Cardiac atrium fibroblast (primary cell): ENCODE results near the genes TTF1, TSC1 and GTF3C5.

DNA sequence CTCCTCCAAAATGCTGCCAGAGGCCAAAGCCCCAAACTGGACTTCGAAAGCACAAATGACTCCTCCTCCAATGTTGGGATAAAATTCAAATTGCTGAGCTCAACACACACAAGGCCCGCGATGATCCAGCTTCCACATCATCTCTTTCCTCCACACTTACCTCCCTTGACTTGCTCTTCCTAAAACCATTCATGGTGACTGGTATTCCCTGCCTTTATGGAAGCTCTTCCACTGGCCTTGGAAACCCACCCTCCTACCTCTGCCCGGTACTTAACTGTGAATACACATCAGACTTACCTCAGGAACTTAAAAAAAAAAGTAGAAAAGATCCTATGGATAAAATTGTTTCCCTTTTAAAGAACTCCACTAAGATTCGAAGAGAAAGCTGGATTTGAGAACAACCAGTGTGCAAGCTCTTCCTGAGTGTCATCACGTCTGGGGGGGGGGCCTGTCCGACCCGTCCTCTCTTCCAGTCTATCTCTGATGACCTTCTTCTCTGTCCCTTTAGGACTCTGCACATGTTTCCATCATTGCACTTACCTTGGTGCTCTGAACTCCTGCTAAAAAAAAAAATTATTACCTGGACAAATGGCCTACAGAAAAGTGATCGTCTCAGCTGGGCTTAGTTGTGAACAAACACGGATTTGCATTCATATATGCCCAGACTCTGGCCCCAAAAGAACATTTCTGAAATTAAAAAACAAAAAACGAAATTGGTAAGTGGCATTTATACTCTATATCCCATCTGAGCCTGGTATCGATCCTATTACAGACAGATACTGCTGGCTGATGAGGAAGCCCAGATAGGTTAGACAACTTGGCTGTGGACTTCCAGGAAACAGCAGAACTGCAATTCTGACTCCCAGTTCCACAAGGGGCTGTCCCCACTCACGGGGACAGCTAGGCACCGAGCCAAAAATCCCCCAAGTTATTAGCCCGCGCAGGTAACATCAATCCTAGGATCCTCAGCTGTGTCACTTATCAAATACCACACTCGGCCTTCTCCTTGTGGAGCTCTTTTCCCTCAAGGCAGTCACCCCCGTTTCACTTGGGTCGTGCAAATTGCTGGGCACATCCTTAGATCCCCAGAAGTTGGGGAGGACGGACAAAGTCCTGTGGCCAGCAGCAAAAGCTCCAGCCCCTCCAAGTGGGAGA lies 1.3 kb downstream of the SETX start:
- RAMPAGE, long total RNA = no peak

GRCh38 chr9:132406652-132407192 lies at the start of gene TTF1:
TTF1 (minus strand) TSS chr9:132406840.
- RAMPAGE, long total RNA = start-site peak on the minus strand at chr9:132406815-132406840, 77 and 25 reads in 2 replicates

GRCh38 chr9:132548282-132548812 lies 34.1 kb upstream of the BARHL1 start:
- RAMPAGE, long total RNA = no peak

DNA sequence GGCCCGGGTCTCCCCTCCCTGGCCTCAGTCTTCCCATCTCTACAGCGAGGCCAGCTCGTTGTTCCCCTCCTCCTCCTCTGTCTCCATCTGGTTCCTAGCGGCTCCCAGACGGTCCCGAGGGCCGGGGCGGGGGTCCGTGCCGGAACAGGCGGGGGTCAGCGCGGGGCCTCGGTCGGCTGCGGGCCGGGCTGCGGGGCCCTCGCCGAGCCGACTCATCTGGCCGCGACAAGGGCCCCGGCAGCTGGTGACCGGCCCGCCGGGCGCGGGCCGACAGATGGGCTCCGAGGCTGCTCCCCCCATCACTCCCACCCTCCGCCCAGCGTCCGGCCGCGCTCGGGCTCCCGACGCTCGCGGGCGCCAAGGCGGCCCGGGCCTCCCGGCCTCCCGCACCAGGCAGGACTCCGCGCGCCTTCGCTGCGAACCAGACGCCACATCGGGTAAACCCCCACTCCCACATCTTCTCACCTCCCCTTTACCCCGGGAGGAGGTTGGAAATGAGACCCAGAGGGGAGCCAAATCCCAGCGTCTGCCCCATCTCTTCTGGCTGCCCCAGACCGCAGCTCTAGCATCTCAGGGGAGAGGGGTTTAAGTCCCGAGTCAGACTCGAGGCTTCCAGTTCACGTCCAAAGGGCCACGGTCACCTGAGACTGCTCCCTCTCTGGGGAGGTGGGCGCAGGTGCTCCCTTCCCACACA lies 8.2 kb downstream of the BARHL1 start:
- RAMPAGE, long total RNA = no peak

- RAMPAGE, long total RNA = no peak
Observed at GRCh38 chr9:132594279-132595175, 12.1 kb downstream of the BARHL1 start.

- RAMPAGE, long total RNA = no peak
Observed at GRCh38 chr9:132769354-132769946, 99.2 kb downstream of the GTF3C4 start.

- RAMPAGE, long total RNA = start-site peak on the minus strand at chr9:132944603-132944634, 57 and 25 reads in 2 replicates
Observed at GRCh38 chr9:132944406-132945223, at the start of gene TSC1. TSC1 (minus strand) TSS chr9:132944616.

DNA sequence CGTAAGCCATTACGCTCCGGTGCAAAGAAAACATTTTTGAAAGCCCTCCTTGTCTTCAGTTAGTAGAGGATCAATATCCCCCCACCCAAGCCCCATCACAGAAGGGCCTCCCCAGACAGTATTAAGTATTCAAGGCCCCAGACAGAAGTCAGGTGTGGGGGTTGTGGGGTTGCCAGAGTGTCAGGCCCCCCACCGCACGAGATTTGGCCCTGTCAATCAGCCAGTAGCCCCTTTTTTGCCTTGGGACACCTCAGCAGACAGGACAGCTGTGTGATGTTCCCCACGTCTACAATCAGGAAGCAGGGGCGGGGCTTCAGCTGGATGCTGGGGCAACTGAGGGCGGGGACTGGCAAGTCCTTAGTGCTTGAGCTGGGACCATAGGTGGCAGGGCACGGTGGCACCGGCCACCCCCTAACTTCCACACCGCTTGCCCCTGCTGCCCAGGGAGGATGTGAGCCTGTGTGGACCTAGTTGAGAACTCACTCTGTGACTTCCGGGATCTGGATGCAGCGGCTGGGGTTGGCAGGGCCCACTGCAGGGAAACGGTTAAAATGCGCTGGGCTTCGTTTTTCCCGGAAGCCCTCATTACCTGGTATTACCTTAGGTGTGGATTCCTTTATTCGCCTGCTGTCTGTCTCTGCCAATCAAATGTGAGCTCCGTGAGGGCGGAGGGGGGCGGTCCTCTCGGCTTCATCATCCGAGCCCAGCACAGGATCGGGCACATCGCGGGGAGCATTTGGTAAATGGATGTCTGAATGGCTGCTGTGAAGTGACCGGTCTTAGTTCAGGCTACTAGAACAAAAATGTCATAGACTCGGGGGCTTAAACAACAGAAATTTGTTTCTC lies 7.6 kb upstream of the GTF3C5 start:
- RAMPAGE, long total RNA = no peak

DNA sequence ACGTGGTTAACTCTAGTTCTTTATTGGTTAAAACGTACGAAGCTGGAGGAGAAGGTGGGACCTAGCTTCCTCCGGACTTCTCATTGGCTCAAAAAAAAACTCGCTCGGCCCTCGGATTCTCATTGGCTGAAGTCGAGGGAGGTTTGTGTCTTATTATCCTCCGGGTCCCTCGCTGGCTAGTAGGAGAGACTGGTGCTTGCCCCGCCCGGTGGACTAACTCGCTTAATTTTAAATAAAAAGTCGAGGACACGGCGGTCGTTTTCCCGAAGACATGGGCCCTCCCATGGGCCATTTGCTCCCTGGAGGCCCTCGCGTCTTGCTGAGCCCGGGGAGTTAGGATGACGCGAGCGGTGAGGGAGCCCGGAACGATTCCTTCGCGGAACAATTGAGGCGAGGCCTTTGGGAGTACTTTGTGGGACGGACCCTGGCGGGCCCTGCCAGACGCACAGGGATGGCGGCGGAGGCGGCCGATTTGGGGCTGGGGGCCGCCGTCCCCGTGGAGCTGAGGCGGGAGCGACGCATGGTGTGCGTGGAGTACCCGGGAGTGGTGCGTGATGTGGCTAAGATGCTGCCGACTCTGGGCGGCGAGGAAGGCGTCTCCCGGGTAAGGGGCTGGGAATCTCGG lies at the start of gene GTF3C5:
Gene GTF3C5, plus strand, starts transcription at position 437 of the 625 bp plus-strand sequence.
- RAMPAGE, long total RNA = no peak

- RAMPAGE, long total RNA = no peak
Observed at GRCh38 chr9:133031596-133032136, 869 bp downstream of the GTF3C5 start.

GRCh38 chr9:133103141-133103900 lies 17.7 kb downstream of the RALGDS start:
- RAMPAGE, long total RNA = no peak

DNA sequence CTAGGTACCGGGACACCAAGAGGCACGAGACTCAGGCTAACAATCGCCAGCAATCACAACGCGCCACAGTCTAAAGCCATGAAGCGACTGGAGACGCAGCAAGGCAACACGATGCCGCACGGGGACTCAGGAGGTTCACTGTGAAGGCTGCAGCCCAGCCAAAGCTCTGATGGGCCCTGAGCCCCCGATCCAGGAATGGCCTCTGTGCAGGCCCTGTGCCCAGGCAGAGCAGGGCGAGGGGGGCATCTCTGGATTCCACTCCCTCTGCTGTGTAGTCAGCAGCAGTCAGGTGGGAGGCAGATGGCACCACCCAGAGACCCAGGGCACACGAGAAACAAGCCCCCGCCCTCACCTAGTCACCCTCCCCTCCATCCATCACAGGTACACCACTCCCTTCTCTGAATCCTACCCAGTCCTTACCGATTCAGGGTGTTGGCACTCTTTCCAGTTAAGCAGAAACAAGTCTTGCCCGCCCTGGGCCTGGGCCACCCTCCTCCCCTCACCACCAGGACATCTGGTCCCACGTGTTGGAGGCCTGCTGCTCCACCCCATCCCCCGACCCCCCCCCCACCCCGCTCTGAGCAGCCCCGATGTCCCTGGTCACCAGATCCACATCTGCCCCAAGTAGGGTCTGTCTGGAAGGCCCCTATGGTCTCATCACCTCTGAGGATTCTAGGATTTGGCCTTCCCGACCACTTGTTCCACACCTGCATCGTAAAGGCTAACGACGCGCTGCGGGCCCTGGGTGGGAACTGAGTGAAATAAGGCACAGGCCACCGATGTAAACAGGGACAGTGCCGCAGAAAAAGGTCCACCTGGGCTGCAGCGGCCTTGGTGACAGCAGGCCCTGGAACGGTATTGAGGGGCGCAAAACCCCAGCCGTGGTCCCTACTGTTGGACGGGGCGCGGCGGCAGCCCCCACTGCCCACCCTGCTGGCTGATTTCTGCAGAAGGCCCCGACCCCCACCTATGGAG lies 883 bp downstream of the RALGDS start:
- RAMPAGE, long total RNA = no peak

DNA sequence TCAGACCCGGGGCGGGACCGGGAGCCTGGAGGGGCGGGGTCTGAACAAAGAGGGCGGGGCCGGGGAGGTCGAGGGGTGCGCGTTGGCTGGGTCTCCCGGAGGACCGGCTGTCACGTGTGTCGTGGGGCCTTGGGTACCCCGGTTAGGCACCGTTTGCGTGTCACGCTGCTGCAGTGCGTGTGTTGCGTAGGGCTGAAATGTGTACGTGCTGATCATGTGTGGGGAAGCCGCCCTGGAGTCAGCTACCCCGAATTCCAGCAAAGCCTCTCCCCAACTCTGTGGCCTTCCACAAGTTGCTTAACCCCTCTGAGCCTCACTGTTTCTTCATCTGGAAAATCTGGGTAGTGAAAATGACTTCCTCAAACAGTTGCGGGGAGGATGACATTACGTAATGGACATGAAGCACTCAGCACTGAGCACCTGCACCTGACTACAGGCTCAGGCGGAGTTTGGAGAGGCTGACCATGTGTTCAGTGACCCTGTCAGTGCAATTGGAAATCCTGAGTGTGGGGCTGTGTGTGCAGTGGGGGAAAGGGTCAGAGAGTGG lies 414 bp upstream of the RALGDS start:
- RAMPAGE, long total RNA = no peak

DNA sequence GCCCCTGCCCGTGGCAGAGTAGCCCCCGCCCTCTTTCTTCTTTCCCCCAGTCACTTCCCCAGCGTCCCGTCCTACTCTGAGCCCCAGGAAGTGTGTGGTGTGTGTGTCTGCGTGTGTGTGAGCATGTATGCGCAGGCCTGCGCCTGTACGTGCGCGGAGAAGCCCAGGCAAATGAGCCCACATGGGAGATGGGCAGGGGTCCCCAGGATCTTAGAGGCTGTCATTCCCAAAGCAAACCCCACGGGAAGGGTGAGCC lies 15.3 kb downstream of the GBGT1 start:
- RAMPAGE, long total RNA = no peak

- RAMPAGE, long total RNA = no peak
Observed at GRCh38 chr9:133330817-133331487, 5.0 kb downstream of the SURF6 start.

GRCh38 chr9:133348321-133348514 lies 200 bp downstream of the RPL7A start:
- RAMPAGE, long total RNA = no peak

DNA sequence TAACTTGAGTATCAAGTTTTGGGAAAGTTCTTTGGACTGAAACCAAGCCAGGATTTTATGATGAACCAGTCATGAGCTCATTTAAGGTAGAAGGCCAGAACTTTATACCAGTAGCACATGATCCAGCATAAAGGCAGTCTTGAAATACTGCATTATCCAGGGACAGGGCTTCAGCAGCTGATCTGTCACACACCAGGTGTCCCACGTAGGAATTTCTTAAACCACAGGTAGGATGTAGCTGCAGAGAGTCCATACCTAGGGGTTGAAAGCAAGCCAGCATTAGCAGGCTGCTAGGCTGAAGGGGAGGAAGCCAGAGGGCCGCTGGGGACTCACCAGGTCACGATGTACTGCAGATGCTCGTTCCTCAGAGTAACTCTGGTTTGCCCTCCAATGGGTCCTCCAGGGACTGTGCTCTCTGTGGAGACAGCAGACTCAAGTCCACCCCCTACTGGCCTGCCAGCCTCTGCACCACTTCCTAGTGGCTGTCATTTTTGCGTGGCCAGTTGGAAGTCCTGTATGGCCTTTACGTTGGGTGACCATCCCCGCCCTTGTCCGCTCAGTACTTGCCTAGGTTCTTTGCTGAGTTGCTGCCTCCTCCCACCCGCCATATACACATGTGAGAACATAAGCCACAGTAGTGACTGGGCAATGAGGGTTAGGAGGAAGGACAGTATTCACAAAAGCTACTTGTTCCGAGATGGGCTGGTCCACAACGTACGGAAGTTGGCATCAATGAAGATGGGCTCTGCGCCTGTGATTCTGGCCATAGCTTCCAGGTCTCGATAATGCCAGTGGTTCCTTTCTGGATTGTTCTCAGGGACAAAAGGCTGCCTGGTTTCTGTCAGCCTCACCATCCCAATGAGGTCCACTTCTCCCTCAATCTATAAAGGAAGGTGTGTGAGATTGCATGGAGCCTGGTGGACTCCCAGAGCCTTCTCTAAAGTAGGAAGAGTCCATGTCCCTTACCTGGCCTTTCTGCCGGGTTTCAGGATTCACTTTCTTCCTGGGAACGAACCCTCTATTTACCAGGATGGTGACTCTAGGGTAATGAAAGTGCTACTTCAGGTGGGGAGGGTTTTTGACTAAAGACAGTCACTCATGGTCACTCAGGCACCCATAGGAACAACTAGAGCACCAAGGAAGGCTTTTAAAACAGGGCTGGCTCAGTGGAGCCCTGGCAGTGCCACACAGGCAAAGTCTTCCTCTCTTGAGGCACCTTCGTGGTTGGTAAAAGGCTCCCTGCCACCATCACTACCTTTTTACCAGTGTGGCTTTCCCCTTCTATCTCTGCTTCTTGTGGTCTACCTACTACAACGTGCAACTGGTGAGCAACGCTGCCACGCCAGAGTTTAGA lies 4.1 kb downstream of the SURF1 start:
- RAMPAGE, long total RNA = no peak

DNA sequence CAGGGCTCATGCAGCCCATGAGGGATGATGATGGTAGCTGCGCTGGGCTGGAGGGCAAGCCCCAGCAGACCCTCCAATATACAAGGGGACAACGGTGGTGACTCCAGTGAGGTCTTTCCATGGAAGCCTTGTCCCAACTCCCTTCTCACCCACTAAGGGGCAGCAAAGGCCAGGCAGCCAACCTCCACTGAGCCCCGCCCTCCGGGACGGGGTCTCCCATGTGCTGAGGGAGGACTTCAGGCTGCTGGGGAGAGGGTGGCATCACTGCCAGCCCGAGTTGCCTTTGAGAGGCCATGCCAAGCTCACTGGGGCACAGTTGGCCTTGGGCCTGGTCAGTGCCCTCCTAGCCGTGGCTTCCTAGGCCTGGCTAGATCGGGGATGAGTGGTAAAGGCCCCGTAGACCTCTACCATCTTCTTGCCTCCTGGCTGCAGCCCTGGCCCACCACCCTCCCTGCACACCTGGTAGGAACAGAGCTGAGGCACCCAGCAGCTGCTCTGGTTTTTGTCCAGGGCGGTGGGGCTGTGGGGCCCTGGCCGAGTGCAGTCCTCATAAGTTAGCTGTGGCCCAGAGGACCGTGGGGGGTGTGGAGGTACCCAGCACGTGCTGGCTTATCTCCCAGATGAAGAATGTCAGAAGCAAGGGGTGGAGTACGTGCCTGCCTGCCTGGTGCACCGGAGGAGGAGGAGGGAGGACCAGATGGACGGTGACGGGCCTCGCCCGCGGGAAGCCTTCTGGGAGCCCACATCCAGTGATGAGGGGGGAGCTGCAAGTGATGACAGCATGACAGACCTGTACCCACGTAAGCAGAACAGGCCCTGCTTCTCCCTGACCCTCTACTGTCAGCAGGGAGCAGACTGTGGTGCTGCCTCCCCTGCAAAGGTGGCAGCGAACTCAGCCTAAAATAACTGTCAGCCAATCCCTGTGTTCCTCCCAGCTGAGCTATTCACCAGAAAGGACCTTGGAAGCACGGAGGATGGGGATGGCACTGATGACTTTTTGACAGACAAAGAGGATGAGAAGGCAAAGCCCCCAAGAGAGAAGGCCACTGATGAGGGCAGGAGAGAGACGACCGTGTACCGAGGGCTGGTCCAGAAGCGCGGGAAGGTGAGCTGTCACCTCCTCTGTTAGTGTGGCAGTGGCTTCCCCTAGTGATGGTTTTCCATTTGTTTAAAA lies 3.4 kb downstream of the SURF2 start:
- RAMPAGE, long total RNA = no peak

- RAMPAGE, long total RNA = no peak
Observed at GRCh38 chr9:133429525-133429916, 7.4 kb downstream of the ADAMTS13 start.

- RAMPAGE, long total RNA = no peak
Observed at GRCh38 chr9:133478292-133478897, 504 bp downstream of the SLC2A6 start.